NALM6 (cell line): ENCODE results near the genes SRMS, STMN3 and SLC2A4RG.

DNA sequence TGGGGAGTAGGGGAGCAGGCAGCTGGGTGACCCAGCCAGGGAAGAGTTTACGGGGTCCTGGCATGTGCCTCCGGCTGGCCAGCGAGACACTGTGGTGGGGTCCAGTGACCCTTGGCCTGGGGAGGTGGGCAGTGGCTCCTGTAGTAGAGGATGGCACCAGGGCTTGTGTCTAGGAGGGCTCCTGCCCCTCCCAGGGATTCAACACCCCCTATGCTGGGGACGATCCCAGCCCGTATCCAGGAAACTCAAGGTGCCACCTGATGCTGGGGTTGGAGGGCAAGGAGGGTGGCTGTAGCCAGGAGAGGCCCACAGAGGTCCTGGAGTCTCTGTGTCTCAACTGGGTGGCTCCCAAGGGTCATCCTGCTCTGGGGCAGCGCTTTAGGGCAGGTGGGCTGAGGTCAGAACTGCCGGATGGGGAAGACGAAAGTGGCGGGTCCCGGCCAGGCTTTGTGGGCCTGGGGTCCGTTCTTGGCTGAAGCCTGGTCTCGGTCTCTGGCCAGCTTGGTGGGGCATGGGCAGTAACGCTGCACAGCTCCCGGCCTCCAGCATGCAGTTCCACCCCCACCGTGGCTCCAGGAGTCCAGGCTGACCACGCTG is 2.9 kb upstream of the COL20A1 start:
- PRO-cap, result no peak

GRCh38 chr20:63363779-63364073 is 2.6 kb upstream of the CHRNA4 start:
- PRO-cap, result no peak

GRCh38 chr20:63434648-63435229 is 37.7 kb downstream of the KCNQ2 start:
- PRO-cap, result no peak

DNA sequence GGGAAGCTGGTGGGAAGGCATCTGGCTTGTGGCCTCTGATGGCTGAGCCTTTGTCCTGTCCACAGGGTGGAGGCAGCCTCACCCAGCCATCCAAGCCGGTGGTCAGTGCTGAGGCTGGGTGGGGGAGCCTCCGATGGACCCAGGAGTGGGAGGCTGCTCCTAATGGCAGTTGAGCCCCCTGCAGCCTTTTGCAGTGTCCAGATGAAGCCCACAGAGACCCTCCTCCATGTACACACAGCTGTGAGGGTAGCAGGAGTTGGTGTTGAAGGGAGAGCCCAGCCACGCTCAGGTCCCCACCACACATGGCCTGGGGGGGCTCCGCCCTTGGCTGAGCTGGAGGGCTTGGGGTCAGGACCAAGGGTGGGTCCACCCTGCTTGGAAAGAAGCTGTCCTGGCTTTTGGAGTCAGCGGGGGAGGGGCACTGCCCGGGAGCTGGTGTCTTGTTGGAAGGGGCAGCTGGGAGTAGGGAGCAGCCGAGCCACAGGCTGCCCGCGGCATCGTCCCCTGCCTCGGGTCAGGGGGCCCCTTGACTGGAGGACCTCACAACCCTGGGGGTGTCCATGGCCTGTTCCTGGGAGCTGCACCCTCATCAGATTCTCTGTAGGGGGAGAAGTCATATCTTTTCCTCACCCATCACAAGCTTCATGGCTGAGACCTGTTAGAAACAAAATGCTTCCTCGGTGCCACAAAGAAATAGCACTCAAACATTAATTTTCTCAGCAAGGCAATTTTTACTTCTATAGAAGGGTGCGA is 2.7 kb downstream of the PPDPF start:
- PRO-cap, result no peak

DNA sequence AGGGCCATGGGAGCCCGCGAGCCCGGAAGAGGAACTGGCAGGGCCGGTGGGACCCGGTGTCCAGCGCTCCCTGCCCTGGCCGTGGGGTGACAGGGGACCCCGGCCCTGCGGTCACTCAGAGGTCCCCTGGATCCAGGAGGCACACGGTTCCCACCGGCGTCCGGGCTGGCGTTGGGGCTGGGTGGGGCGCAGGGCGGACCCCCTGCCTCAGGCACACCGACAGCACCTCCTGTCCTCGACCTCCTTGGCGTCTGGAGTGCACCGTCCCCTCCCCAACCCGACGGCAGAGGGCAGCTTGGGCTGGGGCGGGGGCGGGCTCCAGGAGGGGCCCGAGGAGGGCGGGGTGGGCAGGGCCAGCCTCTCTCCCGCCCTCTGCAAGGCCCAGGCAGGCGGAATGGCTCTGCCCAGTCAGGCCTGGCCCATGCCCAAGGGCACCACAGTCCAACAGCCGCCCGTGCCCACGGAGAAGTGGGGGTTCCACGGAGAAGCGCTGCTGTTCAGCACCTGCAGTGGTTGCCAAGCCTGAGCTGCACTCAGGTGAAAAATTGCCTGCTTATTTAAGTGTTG is at the start of gene SRMS:
Gene SRMS, minus strand, starts transcription at position 260 of the 567 bp plus-strand sequence.
- PRO-cap, result no peak

GRCh38 chr20:63552329-63553554 is 1.2 kb upstream of the FNDC11 start:
- PRO-cap, result no peak

GRCh38 chr20:63577169-63577722 is 3.2 kb upstream of the HELZ2 start:
- PRO-cap, result no peak

GRCh38 chr20:63641231-63642000 is 11.8 kb downstream of the STMN3 start:
- PRO-cap, result unidirectional peak, plus-strand start at chr20:63641306; bidirectional peak, plus-strand start at chr20:63641402, minus-strand start at chr20:63641392; unidirectional peak, minus-strand start at chr20:63641532; unidirectional peak, minus-strand start at chr20:63641791

DNA sequence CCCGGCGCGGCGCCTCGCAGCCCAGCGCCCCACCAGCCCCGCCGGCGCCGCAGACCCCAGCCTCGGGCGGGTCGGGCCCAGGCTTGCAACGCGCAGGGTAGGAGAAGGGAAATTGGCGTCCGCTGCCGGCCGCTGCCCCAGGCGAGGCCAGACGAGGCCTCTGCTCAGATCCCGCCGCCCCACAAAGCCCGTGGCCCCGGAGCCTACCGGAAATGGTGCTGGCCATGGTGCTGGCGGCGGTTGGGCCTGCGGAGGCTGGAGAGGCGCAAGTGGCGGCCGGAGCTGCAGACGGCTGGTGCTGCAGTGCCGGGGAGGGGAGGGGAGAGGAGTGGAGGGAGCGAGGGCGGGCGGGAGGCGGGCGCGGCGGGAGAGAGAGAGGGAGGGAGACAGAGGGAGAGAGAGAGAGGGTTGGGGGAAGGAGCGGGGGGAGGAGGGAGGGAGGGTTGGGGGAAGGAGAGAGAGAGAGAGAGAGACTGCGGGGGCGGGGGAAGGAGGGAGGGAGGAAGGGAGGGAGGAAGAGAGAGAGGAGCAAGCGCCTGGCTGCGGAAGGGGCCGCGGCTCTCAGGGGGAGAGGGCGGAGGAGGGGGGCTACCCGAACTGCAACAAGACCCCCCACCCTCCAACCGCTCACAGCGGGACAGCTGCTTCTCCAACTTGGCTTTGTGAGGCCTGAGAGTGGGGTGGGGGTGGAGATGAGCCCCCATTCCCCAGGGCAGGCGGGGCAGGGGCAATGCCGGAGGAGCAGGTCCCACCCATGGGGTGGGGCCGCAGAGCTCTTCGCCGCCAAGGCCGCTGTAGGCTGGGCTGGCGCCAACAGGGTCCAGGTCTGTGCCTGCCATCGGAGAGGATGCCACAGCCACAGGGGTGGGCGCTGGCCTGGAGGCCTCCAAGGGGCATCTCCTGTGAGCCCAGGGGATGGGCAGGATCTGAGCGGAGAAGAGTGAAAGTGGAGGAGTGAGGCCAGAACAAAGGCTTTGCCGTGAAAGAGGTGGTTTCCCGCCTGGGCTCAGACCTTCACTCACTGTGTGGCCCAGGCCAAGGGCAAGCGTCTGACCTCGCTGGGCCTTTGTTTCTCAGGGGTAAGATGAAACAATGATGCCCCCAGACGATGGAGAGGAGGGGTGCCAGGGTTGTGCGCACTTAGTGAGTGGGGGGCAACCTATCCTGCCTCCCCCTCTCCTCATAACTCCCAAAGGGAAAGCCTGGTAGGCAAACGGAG is at the start of gene STMN3:
Gene STMN3, minus strand, starts transcription at position 305 of the 1,219 bp plus-strand sequence.
- PRO-cap, result bidirectional peak, plus-strand start at position 505 of the sequence, minus-strand start at position 305 of the sequence; bidirectional peak, plus-strand start at position 776 of the sequence, minus-strand start at position 677 of the sequence

DNA sequence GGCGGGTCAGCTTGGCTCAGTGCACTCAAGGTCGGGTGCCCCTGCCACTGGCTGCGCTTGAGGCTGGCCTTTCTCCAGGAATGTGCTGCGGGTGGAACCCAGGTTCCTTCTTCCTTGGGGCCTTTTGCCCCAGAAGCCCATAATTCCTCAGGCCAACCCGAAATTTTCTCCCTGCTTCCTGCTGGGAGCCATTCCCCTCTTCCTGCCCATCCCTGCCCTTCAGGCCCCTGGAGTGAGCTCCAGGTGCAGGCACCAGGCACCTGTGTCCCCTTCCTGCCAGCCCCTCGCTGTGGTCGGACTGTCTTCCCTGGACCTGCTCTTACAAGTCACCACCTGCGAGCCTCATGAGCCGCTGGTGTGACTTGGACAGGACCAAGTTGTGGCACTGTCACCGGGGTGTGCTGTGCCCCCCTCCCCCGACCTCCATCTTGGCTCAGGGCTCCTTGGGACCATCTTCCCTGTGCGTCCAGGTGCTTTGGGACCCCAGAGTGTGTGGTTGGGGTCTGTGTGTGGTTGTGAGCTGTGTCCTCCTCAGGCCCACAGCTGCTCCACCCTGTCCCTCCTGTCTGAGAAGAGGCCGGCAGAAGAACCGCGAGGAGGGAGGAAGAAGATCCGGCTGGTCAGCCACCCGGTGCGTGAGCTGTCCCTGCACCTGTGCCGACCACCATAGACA is 5.1 kb upstream of the TNFRSF6B start:
- PRO-cap, result no peak

- PRO-cap, result no peak
These were observed 1.7 kb downstream of the TNFRSF6B start for GRCh38 chr20:63697996-63698760.

DNA sequence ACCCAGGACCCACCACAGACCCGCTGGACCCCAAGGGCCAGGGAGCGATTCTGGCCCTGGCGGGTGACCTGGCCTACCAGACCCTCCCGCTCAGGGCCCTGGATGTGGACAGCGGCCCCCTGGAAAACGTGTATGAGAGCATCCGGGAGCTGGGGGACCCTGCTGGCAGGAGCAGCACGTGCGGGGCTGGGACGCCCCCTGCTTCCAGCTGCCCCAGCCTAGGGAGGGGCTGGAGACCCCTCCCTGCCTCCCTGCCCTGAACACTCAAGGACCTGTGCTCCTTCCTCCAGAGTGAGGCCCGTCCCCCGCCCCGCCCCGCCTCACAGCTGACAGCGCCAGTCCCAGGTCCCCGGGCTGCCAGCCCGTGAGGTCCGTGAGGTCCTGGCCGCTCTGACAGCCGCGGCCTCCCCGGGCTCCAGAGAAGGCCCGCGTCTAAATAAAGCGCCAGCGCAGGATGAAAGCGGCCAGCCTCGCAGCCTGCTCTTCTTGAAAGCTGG is 887 bp upstream of the SLC2A4RG start:
- PRO-cap, result no peak

DNA sequence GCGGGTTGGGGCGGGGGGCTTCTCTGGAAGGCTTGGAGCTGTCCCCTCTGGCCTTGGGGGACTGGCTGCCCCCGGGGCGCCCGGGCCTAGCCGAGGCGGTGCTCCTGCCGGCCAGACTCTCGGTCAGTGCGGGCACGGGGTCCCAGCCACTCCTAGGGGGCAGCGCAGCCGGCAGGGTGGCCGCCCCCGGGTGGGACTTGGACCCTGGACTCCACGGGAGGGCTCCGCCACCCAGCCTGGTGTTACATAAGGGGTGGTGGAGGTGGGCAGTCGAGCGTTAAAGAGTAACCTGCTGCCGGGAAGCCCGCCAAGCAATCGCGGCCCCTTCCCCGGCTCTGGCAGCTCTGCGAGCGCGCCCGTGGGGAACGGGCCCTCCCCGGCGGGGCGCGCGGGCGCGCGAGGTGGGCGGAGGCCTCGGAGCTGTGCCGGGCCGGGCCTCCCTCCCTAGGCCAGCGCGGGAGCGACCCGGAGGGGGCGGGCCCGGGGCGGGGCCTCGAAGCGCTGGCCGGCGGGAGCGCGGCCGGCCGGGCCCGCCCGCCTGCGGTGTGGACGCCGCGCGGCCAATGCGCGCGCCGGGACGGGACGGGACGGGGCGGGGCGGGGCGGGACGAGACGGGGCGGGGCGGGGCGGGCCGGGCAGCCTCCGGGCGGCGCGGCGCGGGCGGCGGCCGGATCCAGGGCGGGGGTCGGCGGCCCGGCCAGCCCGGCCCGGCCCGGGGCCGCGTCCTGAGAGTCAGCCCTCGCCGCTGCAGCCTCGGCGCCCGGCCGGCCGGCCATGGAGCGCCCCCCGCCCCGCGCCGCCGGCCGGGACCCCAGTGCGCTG is at the start of gene SLC2A4RG:
Gene SLC2A4RG, plus strand, starts transcription at position 639 of the 823 bp plus-strand sequence.
- PRO-cap, result bidirectional peak, plus-strand start at position 639 of the sequence, minus-strand start at position 348 of the sequence

- PRO-cap, result no peak
These were observed 3.8 kb downstream of the SLC2A4RG start for GRCh38 chr20:63743128-63744097.

- PRO-cap, result no peak
These were observed 39.4 kb downstream of the ZBTB46 start for GRCh38 chr20:63791651-63792148.

- PRO-cap, result bidirectional peak, plus-strand start at chr20:63876746, minus-strand start at chr20:63876670
These were observed 11.6 kb downstream of the TPD52L2 start for GRCh38 chr20:63876578-63877104.

GRCh38 chr20:63881773-63882358 is 13.1 kb upstream of the DNAJC5 start:
- PRO-cap, result no peak

DNA sequence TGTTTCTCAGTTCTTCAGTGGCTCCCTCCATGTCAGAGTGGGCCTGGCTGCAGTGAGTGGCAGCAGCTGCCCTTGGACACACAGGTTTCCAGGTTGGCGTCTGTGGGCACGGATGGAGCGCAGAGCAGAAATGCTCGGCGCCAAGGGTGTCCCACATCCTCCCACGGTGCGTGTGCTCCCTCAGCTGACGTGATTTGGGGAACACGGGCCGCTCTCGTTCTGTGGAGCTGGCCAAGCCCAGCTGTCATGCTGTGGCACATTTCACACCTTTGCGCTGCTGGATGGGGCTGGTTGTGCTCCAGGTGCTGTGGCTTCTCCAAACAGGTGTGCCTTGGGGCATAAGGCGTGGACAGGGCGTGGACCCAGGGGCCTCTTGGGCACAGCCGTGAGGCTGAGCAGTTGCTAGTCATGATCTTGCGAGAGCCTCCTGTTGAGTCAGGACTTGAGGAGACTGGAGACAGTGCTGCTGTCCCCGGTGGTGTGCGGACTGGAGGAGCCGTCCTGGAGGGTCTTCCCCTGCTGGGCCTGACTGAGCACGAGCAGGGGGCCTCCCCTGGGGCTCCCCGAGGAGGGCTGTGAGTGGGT is 9.5 kb upstream of the DNAJC5 start:
- PRO-cap, result no peak

- PRO-cap, result no peak
These were observed 2.4 kb upstream of the DNAJC5 start for GRCh38 chr20:63892522-63893030.

DNA sequence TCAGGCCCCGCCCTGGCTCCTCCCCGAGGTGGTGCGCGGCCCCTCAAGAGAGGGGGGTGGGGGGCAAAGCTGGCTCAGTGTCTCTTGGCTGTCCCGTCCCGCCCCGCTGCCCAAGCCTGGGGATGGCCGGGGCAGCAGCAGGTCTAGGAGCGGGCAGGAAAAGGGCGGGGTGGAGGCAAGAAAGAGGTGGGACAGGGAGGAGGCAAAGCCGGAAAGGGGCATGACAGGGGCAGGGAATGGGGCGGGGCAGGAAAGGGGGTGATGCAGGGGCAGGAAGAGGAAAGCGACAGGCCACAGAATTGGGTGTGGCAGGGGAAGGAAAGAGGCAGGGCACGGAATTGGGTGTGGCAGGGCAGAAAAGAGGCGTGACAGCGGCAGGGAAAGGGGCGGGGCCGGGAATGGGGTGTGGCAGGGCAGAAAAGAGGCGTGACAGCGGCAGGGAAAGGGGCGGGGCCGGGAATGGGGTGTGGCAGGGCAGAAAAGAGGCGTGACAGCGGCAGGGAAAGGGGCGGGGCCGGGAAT is 14.5 kb downstream of the UCKL1 start:
- PRO-cap, result no peak